Penis (tissue), 1 donor: ENCODE measurements around a stretch of chr6.

GRCh38 chr6:147238250-147239095 is 34.3 kb downstream of the STXBP5 start:
- PRO-cap, result no peak

DNA sequence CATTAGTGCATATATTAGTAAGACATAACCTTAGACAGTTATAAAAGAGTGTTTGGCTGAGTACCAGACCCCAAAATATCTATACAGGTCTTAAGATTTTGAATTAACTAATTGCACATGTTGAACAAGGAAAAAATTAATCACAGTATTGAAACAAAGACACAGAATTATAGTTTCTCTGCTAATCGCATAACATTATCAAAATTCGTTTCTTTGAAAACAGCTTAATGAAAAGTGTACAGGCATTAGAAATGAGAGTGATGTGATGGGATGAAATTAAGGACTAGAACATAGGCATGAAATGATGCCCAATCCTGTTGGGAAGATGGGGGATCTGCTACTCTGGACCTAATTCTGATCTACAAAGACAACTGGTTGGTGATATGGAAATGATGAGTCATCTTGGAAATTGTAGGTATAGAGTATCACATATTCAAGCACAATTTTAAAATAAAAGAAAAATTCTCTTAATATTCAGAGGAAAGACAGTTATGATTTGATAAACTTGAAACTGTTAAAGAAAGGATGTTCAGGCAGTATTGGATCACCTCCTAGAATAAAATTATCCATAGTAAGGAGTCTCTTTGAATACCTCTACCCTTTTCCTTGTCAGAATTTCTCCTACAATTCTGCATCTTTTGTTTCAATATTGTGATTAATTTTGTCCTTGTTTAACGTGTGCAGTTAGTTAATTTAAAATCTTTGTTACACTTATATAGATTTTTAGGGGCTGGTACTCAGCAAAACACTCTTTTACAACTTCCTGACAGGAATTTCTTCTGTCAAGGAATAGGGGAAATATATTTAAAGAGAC is 43.0 kb downstream of the STXBP5 start:
- PRO-cap, result no peak

DNA sequence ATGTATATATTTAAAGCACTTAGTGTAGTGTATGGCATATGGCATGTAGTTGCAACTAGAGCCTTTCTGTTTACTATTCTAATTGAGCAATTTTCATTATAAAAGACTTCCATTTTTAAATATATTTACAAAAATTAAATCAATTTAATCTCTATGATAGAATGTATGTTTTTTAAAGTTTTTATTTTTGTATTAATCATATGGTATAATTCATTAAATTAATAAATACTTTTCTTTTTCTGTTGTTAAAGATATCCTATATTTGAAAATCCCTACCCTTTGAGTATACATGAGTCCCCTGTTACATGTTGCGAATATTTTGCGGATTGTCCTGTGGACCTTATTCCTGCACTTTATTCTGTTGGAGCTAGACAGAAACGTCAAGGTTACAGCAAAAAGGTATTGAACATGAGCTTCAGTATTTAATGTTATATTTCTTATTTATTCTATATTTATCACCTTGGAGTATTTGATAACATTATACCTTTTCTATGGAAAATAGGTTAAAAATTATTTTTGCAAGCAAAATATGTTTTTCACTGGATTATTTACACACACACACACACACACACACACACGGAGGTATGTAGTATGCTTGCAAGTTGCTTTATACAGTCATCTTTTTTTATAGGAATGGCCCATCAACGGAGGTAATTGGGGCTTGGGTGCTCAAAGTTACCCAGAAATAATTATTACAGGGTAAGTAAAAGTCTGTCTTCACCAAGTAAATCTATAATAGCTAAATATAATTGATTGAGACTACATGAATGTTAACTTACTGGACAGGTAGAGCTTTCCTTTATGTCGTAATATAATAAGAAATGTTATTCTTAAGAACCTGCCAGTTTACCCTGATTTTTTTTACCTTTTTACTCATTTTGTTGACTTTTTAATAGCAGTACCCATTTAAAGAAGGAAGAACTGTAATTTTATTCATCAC is 109.7 kb downstream of the STXBP5 start:
- PRO-cap, result no peak

DNA sequence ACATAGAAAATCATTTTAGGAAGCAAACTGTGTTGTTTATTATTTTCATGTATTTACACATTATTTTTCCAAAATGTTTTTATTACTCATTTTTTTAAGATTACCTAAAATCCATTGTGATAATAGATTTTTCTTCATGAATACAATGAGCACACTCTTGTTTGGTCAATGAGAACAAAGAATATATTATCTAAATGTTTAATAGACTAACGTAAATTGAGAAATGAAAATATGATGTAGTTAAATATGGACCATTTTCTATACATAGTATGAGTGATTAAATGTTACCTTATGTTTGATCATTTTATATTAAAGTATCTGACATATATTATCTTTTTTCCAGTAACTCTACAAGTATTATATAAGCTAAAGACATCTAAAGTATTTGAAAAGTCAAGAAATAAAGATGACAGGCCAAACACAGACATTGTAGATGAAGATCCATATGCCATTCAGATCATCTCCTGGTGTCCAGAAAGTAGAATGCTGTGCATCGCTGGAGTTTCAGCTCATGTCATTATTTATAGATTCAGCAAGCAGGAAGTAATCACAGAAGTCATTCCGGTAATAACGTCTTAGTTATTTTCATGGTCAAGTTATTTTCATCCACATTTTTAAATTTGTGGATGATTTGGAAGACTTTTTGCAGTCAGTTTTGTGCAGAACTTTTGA is 111.1 kb downstream of the STXBP5 start:
- PRO-cap, result no peak

DNA sequence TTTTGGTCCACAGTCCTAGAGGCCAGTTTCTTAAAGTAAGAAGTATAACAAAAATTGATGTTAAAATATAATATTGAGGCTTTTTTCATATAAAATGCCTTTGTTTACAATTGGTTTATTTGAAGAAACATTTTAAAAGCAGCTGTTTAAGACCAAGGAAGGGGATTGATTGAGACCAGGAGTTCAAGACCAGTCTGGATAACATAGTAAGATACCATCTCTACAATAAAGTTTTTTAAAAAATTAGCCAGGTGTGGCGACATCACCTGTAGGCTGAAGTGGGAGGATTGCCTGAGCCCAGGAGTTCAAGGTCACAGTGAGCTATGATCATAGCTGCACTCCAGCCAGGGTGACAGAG is 117.0 kb downstream of the STXBP5 start:
- PRO-cap, result no peak

GRCh38 chr6:147386742-147387508 is 121.6 kb upstream of the SAMD5 start:
- PRO-cap, result no peak

- PRO-cap, result no peak
These were observed 111.4 kb downstream of the SAMD5 start for GRCh38 chr6:147619874-147620234.

DNA sequence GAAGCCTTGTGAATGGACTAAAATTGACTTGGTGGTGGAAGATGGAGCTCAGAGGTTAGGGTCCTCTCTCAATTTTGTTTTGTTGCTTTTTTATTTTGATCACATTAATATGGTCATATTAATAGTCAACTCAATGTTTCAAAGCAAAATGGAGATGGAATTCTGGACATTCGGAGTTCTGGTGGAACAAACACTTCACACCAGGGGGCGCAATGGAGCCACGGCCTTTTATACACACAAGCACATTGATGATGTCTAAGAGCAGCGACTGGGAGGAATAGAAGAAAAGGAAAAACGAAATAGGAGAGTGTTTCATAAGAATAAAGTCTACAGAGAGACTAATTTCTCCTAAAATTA is 197.8 kb upstream of the SASH1 start:
- PRO-cap, result no peak

- PRO-cap, result unidirectional peak, plus-strand start at chr6:148239522
These were observed 103.3 kb upstream of the SASH1 start for GRCh38 chr6:148239338-148239770.

DNA sequence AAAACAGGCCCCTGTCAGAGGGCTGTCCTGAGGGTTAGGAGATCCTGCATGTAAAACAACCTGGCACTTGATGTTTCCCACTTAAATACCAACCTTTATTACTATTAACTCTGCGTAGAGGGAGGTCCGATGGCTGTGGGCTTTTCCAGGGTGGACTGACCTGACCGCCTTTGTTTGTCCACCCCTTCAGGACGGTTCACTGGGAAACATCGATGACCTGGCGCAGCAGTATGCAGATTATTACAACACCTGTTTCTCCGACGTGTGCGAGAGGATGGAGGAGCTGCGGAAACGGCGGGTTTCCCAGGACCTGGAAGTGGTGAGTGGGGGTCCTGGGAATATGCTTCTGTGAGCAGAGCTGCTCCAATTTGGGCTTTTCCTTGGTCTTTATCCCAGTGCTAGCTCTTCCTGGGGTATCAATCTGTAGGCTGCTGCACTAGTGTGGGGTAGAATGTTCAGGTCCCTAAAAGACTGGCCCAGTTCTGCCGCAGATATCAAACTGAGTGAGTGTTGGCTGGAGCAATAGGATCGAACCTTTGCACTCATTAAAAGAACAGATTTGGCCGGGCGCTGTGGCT is 47.4 kb downstream of the SASH1 start:
- PRO-cap, result no peak

GRCh38 chr6:148441095-148441931 is 98.7 kb downstream of the SASH1 start:
- PRO-cap, result no peak

DNA sequence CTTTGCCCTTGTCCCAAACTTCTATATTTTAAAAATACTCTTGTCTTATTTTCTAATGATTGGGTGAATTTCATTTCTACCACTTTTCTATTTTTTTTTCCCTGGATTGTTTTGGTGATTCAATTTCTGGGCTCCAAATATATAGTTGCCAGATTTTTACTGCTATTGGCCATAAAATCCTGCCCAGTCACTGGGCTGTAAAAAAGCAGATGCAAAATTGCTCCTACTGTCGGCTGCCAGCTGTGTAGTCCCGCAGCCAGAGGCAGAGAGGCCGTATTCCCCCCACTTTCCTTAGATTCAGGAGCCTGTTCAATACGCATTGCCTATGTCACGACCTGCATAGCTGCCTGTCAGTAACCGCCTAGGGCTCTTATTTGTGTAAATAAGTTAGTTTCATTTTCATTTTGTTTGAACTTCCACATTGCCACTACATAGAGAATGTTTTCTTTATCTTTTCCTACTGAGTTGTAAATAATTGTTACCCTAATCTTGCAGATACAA is 46.1 kb upstream of the UST start:
- PRO-cap, result no peak

- PRO-cap, result no peak
These were observed 128.0 kb downstream of the UST start for GRCh38 chr6:148874760-148875212.

- PRO-cap, result no peak
These were observed 258.4 kb downstream of the UST start for GRCh38 chr6:149004906-149005949.

DNA sequence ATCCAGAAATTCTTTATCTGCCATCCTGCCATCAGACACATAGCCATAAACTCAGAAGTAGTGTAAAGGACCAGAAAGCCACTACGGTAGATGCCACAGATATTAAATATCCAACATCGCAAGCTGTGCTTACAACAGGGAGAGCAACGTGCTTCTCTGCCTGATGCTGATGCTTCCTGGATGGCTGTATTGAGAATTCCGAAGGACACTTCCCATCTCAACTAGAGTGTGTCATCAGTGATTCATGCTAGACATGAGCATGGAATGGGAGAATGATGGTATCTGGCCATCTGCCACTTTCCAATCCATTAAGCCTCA is 265.1 kb downstream of the UST start:
- PRO-cap, result no peak

DNA sequence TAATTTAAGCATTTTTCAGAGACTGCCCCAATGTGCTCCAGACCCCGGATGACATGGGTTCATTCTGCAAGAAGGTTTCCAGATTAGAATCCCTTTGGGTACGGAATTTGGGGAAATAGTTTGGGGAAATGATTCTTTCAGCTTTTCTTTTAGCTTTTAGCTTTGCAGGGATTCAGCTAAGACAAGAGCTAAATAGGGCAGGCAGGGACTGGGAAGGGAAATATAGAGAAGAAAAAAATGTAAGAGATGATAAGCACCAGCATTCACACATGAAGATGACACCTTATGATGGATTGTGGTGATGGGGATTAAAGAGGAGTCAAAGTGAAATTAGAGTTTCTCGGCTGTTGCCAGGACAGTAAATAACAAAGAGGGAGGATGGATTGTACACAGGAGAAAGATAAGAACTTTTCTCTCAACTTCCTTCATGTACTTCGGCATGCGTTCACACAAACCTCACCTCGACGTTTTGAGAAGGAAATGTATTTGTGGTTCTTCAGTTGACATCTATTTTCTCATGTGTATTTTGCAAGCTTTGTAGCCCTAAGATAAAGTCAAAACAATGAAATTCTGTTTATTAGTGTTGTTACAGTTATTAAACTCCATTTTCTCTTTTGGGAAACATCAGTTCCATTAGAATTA is 169.2 kb upstream of the TAB2 start:
- PRO-cap, result no peak

DNA sequence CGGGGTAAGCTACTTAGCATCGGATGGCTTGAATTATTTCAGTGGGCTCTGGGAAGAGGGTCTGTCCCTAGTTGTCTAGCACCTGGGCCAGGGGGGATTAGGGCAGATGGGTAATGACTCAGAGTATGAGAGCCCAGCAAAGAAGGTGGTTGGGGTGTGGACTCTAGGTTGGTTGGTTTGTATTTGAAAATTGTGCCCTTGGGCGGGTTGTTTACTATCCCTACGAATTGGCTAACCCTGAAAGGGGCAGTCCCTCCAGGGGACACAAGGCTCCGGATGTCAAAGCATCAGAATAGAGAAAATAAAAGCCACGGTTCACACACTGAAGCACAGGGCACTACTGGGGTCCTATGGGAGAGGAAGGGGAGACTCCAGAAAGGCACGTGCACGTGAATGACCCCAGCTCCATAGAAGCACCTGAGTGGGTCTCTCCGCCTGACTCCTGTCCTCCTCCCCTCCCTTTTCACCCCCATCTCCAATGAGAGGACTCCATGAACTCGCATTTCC is 148.4 kb upstream of the TAB2 start:
- PRO-cap, result no peak

GRCh38 chr6:149323764-149324277 is 6.3 kb downstream of the TAB2 start:
- PRO-cap, result no peak

DNA sequence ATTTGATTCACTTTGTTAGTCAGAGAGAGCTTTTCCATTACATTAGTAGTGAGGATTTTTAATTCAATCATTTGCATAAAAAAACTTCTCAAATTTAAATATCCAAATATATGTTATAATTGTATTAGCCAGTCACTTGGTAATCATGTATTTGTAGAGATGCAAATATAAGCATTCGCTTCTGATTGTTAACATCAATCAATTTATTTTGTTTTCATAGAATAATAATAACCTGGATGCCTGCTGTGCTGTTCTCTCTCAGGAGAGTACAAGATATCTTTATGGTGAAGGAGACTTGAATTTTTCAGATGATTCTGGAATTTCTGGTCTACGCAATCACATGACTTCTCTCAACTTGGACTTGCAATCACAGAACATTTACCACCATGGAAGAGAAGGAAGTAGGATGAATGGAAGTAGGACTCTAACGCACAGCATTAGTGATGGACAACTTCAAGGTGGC is 22.2 kb upstream of the SUMO4 start:
- PRO-cap, result no peak

DNA sequence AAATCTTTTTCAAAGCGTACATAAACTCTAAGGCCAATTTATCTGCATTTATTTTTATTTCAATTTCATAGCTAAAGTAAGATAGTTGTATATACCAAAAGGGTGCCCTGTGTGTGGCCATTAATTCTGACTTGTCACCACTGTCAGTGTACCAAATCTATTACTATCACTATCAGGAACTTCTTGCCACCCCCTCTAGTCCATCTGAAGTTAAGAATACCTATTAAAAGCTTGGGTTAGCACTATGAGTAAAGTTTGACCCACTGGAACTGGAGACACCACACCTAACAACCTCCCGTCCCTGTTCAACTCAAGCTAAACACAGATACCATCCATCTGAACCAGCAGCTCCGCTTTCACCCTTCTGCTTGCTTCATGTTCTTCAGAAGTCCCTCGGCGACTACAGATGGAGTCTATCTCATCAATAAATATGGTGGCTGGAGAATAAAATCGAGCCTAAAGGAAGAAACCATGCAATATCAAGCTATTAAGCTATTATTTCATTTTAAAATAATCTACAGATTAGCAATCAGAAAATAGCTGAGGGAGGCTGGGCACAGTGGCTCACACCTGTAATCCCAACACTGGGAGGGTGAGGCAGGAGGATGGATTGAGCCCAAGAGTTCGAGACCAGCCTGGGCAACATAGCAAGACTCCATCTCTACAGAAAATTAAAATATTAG is 31.9 kb downstream of the GINM1 start:
- PRO-cap, result no peak